ENCODE measurements around a stretch of chr17.

- PRO-cap, result no peak
- RAMPAGE, long total RNA, result no peak
Measured at GRCh38 chr17:68462459-68463410, 5.4 kb upstream of the WIPI1 start.

- PRO-cap, result no peak
- RAMPAGE, long total RNA, result no peak
Measured at GRCh38 chr17:68522567-68523050, 10.4 kb downstream of the PRKAR1A start.

GRCh38 chr17:68525700-68525999, 13.4 kb downstream of the PRKAR1A start:
- PRO-cap, result no peak
- RAMPAGE, long total RNA, result no peak

DNA sequence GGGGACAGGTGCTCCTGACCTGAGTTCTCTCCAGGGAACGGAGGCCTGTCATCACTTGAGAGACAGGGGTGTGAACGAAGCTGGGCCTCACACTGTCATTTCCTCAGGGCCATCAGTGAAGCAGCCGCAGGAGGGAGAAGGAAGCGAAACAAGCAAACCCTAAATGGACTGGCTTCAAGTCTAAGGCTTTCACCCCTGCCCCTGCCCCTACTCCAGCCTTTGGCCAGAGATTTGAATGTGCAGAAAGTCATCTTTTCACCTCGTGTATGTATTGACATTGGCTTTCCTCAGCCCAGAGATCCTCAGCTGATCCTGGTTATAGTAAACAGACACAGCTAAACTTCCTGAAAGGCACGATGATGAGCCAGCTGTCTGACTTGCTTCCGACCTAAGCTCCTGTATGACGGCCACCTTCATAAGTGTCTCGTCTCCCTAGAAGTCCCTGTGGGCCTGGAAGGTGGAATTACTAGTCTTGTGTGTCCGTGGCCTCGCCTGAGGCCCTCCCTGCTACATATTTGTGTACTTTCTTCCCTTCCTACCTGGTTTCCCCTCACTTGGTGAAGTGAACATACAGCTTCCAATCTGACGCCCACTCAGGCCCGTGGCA, 27.9 kb downstream of the PRKAR1A start:
- PRO-cap, result no peak
- RAMPAGE, long total RNA, result no peak

GRCh38 chr17:68599085-68599571, 2.0 kb downstream of the FAM20A start:
- PRO-cap, result no peak
- RAMPAGE, long total RNA, result no peak

DNA sequence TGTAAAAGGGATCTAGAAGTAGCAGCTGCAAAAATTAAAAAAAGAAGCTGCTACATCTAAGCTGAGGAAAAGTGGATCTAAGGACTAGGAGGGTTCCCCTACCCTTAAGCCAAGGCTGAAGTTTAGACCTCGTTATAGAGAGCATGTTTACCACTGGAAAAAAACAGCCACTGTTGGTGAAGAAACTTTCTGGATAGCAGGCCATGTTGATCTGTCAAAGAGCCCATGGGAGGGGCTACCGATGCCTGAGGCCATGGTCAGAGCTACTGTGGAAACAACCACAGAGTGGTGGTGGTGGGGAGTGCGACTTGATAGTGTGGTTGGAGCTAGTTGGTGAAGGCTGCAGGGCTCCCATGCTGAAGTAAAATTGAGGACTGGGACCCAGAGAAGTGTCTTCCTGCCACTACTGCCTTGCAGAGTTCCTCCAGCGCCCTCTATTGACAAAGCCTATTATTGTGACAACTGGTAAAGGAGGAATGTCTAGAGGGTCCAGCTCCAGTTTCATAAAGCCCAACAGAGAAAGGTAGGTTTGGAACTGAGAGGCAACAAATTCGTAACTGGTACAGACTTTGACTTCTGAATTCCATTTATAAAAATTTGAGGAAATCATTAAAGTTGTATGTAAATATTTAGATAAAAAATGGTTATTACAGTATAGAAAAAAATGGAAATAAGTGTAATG, 12.7 kb upstream of the FAM20A start:
- PRO-cap, result no peak
- RAMPAGE, long total RNA, result no peak

GRCh38 chr17:68792667-68793365, 162.4 kb downstream of the ABCA8 start:
- PRO-cap, result no peak
- RAMPAGE, long total RNA, result no peak

- PRO-cap, result no peak
- RAMPAGE, long total RNA, result no peak
Measured at GRCh38 chr17:69088441-69089342, 28.0 kb upstream of the ABCA9 start.

DNA sequence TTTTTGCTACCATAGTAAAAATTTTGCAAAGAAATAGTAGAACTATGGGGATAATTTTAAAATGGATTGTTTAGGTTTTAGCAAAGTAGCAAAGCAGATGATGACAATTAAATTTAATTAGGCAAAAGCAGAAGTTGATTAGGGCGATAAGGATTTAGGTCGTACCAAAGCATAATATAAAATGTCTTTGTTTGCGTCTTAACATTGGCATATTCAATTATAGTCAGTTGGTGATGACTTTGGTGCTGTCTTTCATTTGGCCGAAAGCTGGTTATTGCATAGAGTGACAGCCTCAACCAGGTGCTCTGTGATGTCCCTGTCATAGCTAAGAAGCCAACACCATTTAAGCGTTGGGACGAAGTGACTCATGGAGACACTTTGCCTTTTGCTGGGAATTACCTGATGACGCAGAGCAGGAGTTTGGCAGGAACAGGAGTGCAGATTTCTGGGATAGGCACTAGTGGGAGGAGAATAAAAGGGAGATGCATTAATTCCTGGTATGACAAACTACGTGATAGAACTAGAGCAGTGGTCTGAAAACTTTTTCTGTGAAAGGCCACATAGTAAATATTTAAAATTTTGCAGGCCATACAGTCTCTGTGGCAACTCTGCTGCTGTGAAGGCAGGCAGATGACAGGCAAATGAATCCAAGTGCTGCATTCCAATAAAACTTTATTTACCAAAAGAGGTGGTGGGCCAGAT, 38.3 kb downstream of the MAP2K6 start:
- PRO-cap, result no peak
- RAMPAGE, long total RNA, result no peak

- PRO-cap, result bidirectional peak, plus-strand start at chr17:69501621, minus-strand start at chr17:69501567
- RAMPAGE, long total RNA, result no peak
Measured at GRCh38 chr17:69501206-69501907, 86.9 kb downstream of the MAP2K6 start.

GRCh38 chr17:69900596-69901018, 174.4 kb upstream of the KCNJ16 start:
- PRO-cap, result no peak
- RAMPAGE, long total RNA, result no peak

DNA sequence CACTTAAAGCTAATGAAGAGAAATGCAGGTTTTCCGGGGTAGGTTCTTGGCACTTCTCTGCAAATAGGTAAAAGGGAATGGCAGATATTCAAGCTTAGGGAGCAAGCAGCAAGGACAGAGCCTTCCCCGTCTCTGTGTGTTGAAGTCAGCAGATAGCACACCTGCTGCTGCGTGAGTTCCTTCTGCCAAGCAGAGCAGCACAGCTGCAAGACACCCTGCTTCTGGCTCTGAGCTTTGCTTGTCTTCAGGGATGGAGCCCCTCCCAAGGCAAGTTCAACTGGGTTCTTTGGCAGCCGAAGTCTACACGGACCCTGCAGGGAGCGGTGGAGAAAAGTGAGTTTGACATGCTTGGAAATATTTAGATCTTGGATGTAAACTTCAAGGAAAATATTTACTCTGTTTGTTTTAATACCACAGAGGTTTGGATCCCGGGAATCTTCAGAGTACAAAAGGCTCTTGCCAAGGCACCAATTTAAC, 113.5 kb upstream of the KCNJ16 start:
- PRO-cap, result no peak
- RAMPAGE, long total RNA, result no peak

DNA sequence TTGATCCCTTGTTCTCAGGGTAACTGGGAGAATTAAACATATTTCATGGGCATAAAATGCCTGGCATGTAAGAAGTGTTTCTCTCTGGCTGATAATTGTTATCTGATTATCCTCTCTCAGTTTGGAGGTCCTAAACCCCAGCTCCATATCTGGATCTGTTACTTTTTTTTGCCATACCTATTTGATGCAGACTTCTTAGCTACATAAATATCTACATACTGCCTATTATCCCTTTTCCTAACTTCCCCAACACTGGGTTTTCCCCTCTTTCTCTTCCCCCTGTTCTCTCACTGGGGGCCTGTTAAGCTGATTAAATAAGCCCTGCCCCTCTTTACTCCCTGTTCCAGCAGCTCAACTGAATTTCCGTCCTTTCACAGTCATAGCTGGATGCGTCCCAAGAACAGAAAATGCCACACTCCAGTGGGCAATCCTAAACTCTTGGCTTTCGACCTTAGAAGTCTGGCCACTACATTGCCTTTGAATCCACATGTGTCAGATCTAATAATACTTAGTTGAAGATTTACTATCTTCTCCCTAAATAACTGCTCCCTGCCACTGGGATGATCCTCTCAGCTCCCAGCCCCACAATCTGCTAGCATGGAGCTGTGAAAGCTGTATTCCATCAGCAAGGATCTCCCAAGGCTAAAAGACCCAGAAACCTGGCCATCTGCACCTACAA, 34.4 kb downstream of the KCNJ16 start:
- PRO-cap, result no peak
- RAMPAGE, long total RNA, result no peak

GRCh38 chr17:70137286-70137765, 32.0 kb upstream of the KCNJ2 start:
- PRO-cap, result unidirectional peak, plus-strand start at chr17:70137565
- RAMPAGE, long total RNA, result no peak

- PRO-cap, result no peak
- RAMPAGE, long total RNA, result no peak
Measured at GRCh38 chr17:70177701-70178399, 8.5 kb downstream of the KCNJ2 start.

DNA sequence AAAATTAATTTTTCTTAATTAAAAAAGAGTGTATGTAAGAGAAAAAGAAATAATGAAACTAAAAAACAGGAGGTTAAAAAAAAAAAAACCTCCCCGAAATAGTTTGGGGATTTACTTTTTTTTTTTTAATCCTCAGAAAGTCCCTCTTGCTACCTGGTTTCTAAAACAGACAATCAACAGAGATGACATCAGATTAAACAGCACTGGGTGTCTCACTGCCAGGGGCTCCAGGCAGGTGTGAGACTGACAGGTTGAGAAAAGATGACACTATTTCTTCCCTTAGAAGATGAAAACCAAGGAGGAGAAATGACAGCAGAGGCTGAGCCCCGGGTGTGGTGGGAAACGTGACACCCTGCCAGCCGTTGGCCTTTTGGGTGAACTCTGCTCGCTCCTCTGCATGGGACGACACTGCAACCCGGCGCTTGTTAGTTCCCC, 301.5 kb downstream of the SOX9 start:
- PRO-cap, result no peak
- RAMPAGE, long total RNA, result no peak

DNA sequence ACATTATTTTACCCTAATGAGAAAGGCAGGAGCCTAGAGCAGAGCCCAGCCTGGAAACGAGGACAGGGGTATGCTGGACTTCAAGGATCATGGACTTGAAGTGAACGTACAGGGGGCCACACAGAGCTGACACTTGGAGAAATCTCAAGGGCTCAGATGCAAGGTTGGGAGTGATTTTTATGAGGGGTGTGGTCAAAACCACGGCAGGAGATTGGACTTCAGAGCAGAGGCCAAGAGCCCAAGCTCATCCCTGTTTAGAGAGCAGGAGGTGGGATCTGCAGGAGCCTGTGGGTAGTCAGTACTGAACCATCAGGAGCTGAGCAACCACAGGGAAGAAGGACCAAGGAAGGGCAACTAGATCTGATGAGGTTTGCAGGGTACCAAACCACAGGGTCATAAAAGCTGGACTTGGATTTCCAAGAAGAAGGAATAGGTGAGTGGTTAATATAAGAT, 331.6 kb downstream of the SOX9 start:
- PRO-cap, result no peak
- RAMPAGE, long total RNA, result no peak

DNA sequence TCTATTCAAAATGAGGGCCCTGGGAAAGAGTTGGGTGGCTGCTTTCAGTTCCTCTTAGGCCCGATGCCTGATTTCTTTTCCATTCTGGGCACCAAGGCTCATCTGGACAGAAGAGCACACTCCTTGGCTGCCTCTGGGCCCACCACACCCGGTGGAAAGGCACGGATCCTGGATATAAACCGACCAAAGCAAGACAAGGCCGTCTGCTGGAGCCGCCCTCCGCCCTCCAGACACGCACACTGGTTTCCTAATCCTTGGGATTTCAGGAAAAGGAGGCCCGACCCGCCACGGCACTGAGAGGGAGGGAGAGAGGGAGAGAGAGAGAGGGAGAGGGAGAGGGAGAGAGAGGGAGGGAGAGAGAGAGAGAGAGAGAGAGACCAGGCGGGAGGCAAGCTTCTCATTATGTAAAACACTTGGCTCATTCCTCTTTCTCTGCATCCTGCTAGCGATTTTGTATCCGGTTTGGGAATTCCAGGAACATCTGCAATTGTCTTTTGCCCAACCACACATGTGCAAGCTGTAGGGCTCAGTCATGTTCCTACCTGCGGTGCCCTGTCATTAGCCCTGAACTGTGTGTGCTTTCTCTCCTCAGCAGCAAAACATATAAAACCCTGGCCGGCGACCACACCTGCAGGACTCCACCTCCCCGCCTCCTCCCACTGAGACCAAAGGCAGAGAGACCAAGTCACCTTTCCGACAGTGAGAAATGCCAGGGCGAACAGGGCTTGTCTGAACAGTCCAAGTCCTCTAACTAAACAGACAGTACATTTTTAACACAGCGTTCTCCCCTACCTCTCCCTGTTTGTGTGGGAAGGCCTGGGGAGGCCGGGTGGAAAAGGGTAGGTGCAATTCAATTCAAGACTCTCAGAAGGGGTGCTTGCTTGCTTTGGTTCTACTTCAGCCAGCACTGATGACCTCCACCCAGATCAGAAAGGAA, 347.3 kb downstream of the SOX9 start:
- PRO-cap, result no peak
- RAMPAGE, long total RNA, result no peak

GRCh38 chr17:72488999-72489757, 368.4 kb downstream of the SOX9 start:
- PRO-cap, result no peak
- RAMPAGE, long total RNA, result no peak

DNA sequence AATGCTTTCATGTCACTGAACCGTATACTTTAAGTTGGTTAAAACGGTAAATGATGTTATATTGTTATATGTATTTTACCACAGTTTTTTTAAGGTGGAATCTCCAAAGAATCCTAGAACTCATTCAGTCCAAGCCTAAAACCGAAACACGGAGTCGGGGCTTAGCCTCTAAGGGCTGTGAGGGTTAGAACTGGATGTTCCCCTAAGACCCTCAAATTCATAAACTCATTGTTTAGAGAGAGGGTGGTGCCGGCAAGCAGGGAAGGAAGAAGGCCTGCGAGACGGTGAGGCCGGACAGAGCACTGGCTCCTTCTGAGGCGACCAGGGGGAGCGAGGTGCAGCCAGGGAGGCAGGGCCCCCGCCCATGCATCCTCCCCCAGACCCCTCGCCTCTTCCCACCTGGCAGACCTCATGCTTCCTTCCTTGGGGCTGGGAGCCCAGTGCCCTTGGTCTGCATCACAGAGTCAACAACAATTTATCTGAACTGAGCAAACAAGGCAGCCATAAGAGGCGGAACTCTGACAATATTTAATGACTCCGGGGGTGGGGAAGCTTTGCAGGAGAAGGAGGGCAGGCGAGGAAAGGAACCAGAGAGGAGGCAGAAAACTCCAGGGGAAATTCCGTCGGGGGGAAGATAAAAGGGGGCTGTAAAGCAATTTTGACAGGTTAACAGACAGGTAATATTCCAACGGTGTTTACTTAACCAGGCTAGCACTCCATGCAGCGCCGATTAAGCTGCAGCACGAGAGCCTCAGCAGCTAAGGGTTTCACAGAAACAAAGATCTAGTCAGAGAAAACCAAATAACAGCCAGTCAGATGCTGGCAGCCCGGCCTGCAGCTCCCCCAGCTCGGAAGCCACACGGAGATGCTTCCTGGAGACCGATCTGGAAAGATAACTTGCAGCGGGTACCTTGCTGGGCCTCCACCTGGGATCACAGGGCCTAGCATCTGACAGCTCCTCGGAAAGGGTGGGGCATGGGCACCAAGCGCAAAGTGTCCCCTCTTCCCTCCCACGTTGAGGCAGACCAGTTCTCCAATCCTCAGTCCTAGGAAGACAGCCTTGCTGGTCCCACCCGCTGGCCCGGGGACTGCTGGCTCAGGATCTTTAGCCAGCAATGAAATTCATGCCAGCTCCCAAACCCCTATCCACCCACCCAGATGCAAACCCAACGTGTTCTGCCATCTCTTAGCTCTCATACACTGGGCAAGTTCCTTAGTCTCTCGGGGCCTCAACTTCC, 398.1 kb downstream of the SOX9 start:
- PRO-cap, result no peak
- RAMPAGE, long total RNA, result no peak